Skin of body (tissue), 2 donors: ENCODE measurements around a stretch of chr22.

- RAMPAGE, long total RNA, result no peak
These were observed 2.6 kb downstream of the PDGFB start for GRCh38 chr22:39241903-39242779.

DNA sequence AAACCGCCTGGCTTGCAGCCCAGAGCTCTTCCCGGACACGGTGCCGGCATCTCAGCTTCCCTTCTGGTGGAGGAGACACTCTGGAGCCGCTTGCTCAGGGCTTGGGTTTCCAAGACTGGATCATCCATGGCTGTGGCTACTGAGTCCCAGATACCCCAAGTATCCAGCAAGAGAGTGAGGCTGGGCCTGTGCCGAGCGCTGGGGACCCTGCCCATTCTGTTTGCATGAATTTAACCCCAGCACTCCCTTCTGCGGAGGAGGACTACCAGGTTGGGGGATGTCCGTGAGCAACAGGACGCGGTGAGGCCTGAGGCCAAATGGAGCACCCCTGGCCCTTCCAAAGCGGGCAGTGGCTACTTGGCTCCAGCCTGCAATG, 33.5 kb upstream of the PDGFB start:
- RAMPAGE, long total RNA, result no peak

DNA sequence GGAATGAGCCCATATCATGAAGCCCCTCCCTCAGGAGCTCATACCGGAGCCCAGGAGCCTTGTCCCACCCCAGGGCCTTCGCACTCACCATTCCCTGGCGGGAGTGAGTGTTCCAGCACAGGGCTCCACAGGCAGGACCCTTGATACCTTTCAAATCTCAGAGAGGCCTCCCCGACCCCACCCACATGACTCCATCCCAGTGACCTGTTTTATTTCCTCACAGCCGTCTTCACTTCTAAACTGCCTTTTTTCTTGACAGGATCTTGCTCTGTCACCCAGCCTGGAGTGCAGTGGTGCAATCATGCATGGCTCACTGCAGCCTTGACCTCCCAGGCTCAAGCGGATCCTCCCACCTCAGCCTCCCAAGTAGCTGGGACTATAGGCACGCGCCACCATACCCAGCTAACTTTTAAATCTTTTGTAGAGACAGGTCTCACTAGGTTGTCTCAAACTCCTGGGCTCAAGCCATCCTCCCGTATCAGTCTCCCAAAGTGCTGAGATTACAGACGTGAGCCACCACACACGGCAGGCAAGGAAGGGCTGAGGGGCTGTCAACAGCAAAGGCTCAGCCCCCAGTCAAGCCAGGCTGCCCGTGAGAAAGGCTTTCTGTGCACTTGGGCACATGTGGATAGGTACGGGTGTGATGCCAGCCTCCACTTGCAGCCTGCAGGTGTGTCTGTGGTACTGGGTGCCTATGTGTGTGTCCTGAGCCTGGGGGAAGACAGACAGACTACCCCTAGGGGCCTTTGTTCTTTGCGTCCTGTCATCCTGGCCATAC, 9.4 kb downstream of the RPL3 start:
- RAMPAGE, long total RNA, result no peak

- RAMPAGE, long total RNA, result no peak
These were observed 7.9 kb downstream of the RPL3 start for GRCh38 chr22:39311474-39311932.

DNA sequence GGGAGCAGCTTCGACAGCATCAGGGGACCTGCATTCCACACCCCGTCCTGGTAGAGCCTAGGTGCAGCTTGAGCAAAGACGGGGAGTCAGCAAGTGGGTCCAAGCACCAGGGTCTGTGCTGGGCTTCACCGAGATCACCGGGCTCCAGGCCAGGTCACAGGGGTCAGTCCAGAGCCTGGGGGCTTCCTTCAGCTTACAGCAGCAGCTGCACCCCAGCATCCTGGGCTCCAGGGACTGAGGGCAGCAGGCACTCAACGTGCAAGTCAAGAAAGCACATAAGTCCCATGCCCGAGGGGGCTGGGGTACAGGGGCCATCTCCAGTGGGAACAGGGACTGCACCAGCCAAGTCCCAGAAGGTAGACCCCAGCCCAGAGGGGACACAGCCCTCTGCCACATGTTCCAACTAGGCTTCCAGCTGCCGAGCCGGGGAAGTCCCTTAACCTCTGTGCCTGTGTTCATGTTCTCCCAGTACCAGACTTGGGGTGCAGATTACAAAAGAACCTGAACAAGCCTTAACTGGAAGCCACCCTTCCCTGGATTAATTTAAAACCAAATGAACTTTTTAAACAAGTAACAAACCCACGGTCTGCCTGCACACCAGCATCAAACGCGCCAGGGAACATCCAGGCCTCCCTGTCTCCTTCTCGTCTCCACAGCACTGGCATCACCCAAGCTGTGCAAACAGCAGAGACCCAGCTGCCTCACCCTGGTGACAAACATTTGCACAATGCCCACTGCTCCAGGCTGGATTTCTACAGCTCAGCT, 7.3 kb downstream of the RPL3 start:
- RAMPAGE, long total RNA, result no peak

DNA sequence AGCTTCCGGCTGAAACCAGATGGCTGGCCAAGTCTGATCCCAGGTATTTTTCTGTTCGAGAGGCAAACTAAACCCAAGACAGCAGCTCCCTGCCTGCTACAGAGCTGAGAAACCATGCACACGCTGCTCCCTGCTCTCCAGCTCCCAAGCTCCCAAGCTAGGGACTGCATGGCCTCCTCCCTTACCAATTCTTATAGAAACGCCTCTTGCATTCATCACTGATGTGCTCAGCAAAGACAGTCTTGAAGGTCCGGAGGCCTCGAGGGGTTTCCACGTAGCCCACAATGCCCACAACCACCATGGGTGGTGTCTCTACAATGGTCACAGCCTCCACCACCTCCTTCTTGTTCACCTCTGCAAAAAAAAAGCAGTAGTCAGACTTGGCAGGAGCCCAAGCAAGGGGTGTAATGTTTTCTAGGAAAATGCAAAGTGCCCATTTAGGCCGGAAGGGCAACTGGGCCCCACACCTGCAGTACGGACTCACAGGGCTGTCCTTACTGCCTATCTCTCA, 2.1 kb downstream of the RPL3 start:
- RAMPAGE, long total RNA, result no peak

DNA sequence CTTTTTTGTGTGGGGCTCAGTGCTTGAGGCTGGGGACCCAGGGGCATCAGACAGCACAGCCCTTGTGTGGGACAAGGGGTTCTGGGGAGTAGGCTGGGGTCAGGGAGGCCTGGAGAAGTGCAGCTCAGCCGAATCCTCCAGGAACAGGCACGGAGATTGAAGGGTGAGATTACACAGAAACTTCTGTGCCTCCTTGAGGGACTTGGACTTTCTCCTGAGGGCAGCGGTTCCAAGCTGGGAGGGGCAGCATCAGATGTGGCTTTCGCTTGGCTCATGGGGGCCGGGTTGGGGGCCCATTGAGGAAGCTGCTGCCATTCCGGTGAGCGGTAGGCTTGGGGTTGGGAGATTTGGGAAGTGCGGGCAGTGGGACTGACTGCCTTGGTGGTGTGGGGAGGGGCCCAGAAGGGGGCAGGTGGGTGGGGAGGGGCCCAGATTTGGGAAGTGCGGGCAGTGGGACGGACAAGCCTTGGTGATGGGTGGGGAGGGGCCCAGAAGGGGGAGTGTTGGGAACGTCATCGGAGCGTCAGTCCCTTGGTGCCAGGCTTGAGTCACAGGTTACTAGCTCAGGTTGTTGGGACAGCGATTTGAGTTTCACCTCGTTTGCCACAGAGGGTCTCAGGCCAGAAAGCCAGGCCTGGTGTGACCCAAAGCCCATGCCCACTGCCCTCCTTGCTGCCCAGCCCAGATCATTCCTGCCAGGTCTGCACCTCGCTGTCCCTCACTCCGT, 12.1 kb downstream of the MGAT3 start:
- RAMPAGE, long total RNA, result no peak

DNA sequence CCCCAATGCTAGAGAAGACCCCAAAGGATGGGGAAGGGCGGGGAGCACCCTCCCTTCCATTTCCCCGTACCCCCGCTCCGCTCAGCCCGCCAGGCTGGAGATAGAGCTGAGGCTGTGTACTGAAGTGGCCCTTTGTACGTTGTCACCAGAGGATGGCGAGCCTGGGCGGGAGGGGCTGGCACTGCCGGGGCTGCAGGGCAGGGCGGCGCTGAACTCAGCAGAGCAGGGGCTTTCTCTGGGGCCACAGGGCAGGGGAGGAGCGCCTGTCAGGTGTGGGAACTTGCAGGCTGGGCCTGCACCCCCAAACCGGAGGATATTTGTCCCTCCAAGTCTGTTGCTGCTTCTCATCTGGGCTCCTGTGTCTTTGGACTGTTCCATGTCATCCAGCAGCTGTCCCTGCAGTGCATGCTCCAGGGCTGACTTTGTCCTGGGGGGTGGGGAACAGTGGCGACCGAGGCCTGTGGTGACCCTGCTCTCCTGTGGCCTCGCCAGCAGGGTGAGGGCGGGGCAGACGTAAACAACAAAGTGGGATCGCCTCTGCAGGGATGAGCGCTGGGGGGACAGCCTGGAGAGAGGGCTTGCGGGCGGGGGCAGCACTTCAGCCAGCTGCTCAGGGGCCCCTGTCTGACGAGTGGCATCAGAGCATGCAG, 13.0 kb downstream of the MGAT3 start:
- RAMPAGE, long total RNA, result no peak

DNA sequence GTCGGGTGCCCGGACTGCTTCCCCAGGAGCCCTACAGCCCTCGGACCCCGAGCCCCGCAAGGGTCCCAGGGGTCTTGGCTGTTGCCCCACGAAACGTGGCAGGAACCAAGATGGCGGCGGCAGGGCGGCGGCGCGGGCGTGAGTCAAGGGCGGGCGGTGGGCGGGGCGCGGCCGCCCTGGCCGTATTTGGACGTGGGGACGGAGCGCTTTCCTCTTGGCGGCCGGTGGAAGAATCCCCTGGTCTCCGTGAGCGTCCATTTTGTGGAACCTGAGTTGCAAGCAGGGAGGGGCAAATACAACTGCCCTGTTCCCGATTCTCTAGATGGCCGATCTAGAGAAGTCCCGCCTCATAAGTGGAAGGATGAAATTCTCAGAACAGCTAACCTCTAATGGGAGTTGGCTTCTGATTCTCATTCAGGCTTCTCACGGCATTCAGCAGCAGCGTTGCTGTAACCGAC, 603 bp downstream of the ATF4 start:
- RAMPAGE, long total RNA, result no peak

- RAMPAGE, long total RNA, result no peak
These were observed 4.1 kb downstream of the RPS19BP1 start for GRCh38 chr22:39528215-39529060.

GRCh38 chr22:39634335-39635135, 64.0 kb downstream of the CACNA1I start:
- RAMPAGE, long total RNA, result no peak

GRCh38 chr22:39723633-39724356, 153.2 kb downstream of the CACNA1I start:
- RAMPAGE, long total RNA, result no peak

DNA sequence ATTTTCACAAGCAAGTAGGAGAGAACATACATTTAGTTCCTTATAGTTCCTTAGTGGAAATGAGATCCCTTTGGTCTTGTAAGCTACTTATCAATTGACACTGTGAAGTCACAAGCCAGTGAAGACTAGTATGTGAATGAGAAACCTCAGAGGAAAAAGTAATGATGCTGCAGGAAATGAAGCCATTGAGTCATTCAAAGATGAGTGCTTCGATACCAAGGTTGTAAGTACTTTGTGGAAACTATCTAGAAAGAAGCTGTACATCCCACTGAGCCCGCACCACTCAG, 53.5 kb downstream of the ENTHD1 start:
- RAMPAGE, long total RNA, result no peak

GRCh38 chr22:39926331-39926830, 25.5 kb downstream of the GRAP2 start:
- RAMPAGE, long total RNA, result no peak

DNA sequence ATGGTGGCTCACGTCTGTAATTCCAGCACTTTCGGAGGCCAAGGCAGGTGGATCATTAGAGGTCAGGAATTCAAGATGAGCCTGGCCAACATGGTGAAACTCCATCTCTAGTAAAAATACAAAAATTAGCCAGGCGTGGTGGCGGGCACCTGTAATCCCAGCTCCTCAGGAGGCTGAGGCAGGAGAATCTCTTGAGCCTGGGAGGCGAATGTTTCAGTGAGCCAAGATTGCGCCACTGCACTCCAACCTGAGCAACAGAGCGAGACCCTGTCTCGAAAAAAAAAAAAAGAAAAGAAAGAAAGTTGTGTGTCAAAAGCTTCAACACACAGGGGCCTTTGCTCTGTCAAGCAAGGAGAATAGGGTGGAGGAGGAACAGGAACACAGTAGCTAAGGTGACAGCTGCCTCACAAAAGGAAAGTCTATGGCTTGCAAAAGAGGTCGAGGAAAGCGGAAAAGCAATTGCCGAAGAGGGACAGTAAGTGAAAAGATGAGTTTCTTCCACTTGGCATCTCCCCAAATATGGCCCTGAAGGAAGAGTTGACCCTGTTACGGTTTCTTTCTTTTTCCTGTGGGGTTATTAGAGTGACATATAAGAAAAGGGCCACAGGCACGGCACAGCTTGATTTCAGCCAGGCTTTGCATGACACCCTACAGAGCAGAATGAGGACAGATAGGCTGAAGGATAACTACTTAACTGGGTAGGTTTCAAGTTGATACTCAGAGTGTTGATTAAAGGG, 26.5 kb upstream of the TMA7B start:
- RAMPAGE, long total RNA, result no peak

DNA sequence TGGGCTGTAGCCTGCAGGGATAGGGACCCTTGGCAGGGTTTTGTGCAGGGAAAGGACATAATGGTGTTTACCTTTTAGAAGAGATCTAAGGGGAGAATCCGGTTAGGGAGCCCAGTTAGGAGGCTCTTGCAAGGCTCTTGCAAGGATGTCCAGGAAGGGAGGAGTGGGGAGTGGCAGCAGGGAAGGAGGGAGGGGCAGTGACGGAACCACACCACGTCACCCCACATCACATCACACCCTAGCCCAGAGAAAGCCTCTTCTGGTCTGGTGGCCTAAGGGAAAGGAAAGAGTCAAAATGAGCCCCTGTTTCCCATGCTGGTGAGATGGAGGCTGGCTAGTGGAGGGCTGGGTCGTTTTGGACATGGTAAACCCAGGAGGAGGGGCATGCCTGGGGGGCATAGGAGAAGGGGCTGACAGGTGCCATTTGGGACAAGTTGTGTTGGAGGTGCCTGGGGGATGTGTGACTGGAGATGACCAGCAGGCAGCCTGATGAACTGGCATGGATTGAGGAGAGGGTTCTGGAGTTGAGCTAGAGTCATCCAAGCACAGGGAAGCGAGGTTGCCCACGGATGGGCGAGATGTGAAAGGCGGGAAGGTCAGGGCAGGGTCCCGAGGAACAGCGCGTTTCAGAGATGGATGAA, 6.1 kb upstream of the FAM83F start:
- RAMPAGE, long total RNA, result no peak

GRCh38 chr22:40017574-40017947, 22.8 kb downstream of the FAM83F start:
- RAMPAGE, long total RNA, result no peak

DNA sequence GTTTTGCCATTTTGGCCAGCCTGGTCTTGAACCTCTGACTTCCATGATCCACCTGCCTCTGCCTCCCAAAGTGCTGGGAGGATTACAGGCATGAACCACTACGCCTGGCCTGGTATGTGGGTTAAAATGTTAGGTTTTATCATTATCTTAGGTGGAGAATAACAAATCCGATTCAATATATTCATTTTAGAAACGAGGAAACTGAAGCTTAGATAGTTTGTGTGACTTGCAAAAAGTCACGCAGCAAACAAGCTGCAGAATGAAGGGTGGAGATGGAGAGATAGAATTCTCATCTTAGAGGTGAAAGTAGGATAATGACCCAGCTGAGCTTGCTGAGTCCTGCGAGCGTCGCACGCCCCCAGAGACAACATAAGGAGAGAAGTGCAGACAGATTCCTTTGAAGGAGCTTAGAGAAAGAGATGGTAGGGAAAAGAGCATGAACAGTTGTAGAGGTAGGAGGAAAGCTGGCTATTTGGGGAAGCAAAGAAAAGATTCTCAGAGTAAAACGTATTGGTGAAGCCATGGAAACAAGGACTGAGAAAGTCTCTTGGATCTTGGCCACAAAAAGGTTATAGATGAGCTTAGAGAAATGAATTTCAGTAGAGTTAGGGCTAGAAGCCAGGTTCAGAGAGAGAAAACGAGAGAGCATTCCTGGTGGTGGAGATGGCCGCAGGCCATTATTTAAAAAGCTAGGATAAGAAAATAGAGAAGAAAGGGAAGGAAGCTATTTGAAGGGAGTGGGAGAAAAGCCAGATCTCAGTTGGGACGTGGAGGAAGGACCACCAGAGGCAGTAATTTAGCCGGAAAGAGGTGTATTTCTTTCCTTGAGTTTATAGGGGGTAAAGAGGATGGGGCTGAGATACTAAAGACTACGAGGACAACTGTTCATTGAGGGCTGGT, 44.8 kb downstream of the FAM83F start:
- RAMPAGE, long total RNA, result no peak

GRCh38 chr22:40125645-40125947, 52.1 kb upstream of the TNRC6B start:
- RAMPAGE, long total RNA, result no peak

GRCh38 chr22:40265914-40266469, 80.3 kb upstream of the ADSL start:
- RAMPAGE, long total RNA, result no peak